Endothelial cell of umbilical vein (primary cell): ENCODE measurements around a stretch of chr2.

DNA sequence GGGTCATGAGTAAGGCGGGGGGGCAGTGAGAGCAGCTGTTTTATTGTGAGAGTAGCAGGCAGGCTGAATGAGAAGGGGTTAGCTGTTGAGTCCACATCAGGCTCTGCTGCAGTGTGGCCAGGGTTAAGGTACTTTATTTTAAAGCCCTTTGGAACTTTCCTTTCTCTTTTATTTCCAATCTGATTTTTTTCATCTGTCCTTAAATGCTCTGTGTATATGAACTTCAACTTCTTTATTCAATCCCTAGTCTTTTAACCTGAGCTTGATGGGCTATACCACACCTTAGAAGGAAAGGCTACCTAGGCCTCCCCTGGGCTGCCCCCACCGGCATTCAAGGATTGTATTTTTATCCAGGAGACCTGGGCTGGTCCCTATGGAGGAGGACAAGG, 111.8 kb upstream of the FOSL2 start:
- PRO-cap, result no peak
CAGE:
- cytosol, long polyA minus RNA, result no peak
- cytosol, long polyA plus RNA, result no peak
- long polyA plus RNA, result no peak
- nucleus, long polyA minus RNA, result no peak
- nucleus, long polyA plus RNA, result no peak

DNA sequence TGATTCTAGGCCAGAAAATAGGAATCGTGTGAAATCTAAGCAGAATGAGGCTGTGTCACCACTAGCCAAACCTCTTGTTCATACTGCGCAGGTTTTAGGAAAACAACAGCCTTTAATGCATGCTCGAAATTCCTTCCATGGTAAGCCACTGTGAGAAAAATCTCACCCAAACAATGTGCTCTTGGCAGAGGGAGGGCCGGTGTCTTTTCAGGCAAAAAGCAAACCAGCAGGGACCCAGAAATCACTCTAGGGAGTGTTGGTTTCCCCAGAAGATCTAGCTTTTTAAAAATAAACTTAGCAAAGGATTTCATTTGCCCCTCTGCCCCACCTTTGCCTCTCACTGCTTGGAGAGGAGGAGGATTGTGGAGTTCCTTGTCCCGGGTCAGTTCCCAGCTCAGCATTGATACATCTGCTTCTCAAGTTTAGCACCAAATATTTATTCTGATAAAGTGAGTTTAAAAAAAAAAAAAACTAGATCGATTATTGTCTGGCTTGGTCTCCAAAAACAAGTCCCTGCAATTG, 71.1 kb upstream of the FOSL2 start:
- PRO-cap, result no peak
CAGE:
- cytosol, long polyA minus RNA, result no peak
- cytosol, long polyA plus RNA, result no peak
- long polyA plus RNA, result no peak
- nucleus, long polyA minus RNA, result no peak
- nucleus, long polyA plus RNA, result no peak

GRCh38 chr2:28355577-28355955, 37.1 kb upstream of the FOSL2 start:
- PRO-cap, result no peak
CAGE:
- cytosol, long polyA minus RNA, result no peak
- cytosol, long polyA plus RNA, result no peak
- long polyA plus RNA, result no peak
- nucleus, long polyA minus RNA, result no peak
- nucleus, long polyA plus RNA, result no peak

DNA sequence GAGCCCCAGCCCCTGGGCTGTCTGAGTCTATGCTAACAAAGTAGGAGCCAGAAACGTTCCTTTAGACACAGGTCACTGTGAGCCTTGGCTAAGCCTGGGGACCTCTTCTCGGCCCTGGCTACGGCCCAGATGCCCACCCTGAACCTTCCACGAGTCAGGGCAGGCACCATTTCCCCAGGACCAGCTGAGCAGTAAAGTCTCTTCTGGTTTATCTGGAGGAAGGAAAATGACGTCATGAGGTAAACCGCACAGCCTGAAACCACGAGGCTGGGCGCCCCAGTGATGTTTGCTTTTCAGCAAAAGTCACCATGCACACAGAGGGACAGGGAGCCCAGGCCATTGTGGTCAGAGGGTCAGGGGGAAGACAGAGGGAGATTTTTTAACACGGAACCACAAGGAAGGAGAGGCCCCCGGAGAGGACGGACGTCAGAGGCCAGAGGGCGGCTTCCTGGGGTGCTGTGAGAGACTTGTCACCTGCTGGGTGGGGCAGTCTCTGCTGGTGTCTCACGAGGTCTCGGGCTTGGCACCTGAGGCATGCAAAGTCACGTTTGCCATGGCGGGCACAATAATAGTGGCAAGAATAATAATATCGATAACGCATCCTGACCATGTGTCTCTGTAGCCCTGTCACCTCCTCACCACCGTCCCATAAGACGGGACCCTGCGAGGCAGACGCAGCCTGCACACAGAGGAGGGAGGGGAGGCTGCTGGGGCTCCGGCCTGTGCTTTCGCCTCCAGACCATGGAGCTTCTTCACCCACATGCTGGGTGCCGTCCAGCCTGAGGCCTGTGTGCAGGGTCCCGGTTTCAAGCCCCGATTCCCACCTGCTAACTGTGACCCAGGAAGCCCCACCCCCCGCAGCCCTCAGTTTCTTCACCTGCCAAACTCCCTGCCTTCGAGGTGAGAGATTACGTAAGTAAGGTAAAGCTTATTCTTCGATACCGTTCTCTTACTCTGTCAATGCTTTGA, 33.2 kb upstream of the FOSL2 start:
- PRO-cap, result no peak
CAGE:
- cytosol, long polyA minus RNA, result no peak
- cytosol, long polyA plus RNA, result no peak
- long polyA plus RNA, result no peak
- nucleus, long polyA minus RNA, result no peak
- nucleus, long polyA plus RNA, result no peak

DNA sequence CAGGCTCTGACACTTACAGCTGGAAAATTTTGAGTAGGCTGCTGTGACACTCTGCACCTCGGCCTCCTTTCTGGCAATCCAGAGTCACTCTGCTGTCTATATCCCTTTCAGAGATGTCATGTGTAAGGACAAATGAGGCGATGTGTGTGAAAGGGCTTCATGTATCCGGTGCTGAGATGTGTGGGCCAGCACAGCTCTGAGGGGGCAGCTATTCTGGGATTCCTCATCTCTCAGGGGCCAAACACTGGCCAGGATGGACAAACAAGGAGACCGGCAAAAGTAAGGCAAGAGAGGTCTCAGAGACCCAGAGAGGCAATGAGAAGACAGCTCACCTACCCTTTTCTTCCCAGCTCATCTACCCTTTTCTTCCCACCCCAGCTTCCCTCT, 3.5 kb upstream of the FOSL2 start:
- PRO-cap, result no peak
CAGE:
- cytosol, long polyA minus RNA, result no peak
- cytosol, long polyA plus RNA, result no peak
- long polyA plus RNA, result no peak
- nucleus, long polyA minus RNA, result no peak
- nucleus, long polyA plus RNA, result no peak

DNA sequence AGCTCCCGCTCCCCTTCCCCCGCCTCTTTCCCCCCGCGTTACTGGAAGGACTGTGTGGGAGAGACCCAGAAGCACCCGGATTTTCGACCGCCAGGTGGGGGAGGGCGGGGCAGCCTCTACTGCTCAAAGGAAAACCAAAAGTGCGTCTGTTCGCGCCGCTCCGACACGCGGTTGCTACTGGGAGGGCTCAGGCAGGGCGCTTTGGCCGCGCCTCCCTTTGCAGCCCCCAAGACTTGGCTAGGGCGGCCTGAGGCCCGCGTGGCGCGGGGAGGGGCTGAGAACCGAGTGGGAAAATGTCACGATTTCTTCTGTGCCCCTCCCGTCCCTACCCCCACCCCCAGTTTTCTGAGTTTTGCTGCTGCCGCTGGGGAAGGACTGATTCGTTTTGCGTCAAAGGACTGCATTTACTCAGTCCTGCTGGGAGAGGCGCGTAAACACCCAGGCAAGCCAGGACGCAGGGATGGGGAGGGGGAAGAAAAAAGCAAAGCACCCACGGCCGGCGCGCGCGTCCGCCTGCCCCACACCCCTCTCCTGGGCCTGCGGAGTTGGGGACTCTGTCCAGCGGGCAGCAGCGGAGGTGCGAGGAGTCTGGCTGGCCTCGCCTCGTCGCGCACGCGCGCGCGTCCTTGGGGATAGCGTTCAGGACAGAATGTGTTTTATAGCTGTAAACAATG, 2.0 kb upstream of the FOSL2 start:
- PRO-cap, result bidirectional peak, plus-strand start at position 229 of the sequence, minus-strand start at position 176 of the sequence; bidirectional peak, plus-strand start outside the sequence, minus-strand start at position 628 of the sequence
CAGE:
- cytosol, long polyA minus RNA, result no peak
- cytosol, long polyA plus RNA, result no peak
- long polyA plus RNA, result no peak
- nucleus, long polyA minus RNA, result no peak
- nucleus, long polyA plus RNA, result no peak

DNA sequence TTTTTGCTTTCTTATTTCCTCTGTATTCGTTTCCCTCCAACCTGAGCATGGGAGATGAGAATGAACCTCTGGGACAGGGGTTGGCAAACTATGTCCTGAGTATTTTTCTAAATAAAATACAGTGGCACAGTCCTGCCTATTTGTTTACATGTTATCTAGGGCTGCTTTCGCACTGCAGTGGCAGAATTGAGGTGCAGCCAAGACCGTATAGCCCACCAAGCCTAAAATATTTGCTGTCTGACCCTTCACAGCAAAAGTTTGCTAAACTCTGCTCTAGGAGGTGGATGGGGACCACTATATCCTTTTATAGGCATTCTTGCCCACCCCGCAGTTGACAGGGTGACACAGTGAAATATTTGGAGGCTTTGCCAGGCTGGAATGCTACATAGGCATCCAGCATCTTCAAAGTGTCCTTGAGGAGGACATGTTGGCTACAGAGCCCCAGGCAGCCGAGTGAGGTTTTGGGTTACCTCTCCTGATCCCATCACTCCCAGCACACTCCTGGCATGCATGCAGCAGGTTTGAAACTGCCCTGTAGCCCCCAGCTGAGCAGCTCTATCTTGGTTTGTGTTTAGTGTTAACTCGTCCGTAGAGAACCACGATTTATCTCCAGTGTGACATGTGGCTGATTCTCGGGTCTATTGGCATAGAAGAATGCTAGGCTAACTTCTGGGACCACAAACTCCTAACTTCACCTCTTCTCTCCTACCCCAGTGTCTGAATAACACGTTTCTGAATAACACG, 7.2 kb downstream of the FOSL2 start:
- PRO-cap, result no peak
CAGE:
- cytosol, long polyA minus RNA, result no peak
- cytosol, long polyA plus RNA, result no peak
- long polyA plus RNA, result no peak
- nucleus, long polyA minus RNA, result no peak
- nucleus, long polyA plus RNA, result no peak

GRCh38 chr2:28435570-28436407, 43.1 kb downstream of the FOSL2 start:
- PRO-cap, result no peak
CAGE:
- cytosol, long polyA minus RNA, result no peak
- cytosol, long polyA plus RNA, result no peak
- long polyA plus RNA, result no peak
- nucleus, long polyA minus RNA, result no peak
- nucleus, long polyA plus RNA, result no peak

DNA sequence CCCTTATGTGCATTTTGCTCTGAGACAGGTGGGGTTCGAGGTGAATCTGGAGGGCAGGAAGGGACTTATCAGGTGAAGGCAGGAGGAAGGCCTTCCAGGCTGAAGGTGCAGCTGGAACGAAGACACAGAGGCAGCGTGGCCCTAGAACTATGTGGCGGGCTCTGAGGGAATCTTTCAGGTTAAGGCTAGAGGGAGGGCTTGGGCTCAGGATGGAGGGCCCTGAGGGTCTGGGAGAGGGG, 24.9 kb upstream of the PLB1 start:
- PRO-cap, result no peak
CAGE:
- cytosol, long polyA minus RNA, result no peak
- cytosol, long polyA plus RNA, result no peak
- long polyA plus RNA, result no peak
- nucleus, long polyA minus RNA, result no peak
- nucleus, long polyA plus RNA, result no peak

DNA sequence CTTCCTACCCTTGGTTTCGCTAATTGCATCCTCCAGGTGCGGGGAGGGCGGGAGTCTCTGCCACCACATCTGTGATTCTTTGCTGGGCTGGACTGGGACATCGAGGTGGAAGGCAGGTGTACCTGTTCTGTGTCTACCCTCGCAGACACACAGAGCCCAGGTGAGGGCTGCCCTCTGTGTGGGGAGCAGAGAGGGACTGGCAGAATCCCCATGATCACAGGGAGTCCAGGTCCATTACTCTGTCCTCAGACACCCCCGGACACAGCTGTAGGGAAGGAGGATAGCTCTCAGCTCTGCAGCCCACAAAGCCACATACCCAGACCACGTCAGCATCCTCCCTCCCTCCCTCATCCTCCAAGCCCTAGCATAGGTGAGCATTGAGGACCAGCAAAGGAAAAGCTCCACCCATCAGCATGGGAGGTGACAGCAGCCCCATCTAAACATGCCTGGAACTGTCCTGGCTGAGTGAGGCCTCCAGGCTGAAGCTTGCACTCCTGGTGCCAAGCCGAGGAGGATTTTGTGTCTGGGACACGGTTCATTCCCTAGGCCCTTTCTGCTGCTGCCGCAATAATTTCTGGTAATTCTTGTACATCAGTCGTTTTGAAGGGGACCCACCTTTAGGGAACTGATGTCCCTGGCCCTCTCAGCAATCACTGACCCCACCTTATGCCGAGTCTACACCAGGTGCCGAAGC, 49.9 kb downstream of the PLB1 start:
- PRO-cap, result no peak
CAGE:
- cytosol, long polyA minus RNA, result no peak
- cytosol, long polyA plus RNA, result no peak
- long polyA plus RNA, result no peak
- nucleus, long polyA minus RNA, result no peak
- nucleus, long polyA plus RNA, result no peak

GRCh38 chr2:28548054-28548622, 52.3 kb downstream of the PLB1 start:
- PRO-cap, result no peak
CAGE:
- cytosol, long polyA minus RNA, result no peak
- cytosol, long polyA plus RNA, result no peak
- long polyA plus RNA, result no peak
- nucleus, long polyA minus RNA, result no peak
- nucleus, long polyA plus RNA, result no peak

DNA sequence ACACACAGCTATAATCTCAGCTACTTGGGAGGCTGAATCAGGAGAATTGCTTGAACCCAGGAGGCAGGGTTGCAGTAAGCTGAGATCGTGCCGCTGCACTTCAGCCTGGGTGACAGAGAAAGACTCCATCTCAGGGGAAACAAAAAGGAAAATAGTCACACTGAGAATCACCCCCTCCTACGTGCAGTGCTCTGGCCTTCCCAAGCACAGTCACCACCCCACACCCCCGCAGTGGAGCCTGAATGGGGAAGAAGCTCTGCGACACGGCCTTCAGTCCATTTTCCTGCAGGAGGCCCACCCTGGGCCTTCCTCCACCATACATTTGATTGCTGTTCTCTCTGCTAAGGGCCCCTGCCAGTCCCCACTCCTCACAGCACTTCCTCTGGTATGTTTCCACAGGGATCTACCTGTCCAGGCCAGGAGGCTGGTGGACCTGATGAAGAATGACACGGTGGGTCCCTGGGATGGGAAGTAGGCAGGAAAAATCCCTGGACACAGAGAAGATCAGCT, 81.9 kb downstream of the PLB1 start:
- PRO-cap, result no peak
CAGE:
- cytosol, long polyA minus RNA, result no peak
- cytosol, long polyA plus RNA, result no peak
- long polyA plus RNA, result no peak
- nucleus, long polyA minus RNA, result no peak
- nucleus, long polyA plus RNA, result no peak

GRCh38 chr2:28583742-28584708, 88.2 kb downstream of the PLB1 start:
- PRO-cap, result bidirectional peak, plus-strand start at chr2:28584165, minus-strand start at chr2:28584017; bidirectional peak, plus-strand start at chr2:28584467, minus-strand start at chr2:28584384
CAGE:
- cytosol, long polyA minus RNA, result no peak
- cytosol, long polyA plus RNA, result no peak
- long polyA plus RNA, result no peak
- nucleus, long polyA minus RNA, result no peak
- nucleus, long polyA plus RNA, result no peak

GRCh38 chr2:28623814-28623998, 127.8 kb downstream of the PLB1 start:
- PRO-cap, result no peak
CAGE:
- cytosol, long polyA minus RNA, result no peak
- cytosol, long polyA plus RNA, result no peak
- long polyA plus RNA, result no peak
- nucleus, long polyA minus RNA, result no peak
- nucleus, long polyA plus RNA, result no peak

DNA sequence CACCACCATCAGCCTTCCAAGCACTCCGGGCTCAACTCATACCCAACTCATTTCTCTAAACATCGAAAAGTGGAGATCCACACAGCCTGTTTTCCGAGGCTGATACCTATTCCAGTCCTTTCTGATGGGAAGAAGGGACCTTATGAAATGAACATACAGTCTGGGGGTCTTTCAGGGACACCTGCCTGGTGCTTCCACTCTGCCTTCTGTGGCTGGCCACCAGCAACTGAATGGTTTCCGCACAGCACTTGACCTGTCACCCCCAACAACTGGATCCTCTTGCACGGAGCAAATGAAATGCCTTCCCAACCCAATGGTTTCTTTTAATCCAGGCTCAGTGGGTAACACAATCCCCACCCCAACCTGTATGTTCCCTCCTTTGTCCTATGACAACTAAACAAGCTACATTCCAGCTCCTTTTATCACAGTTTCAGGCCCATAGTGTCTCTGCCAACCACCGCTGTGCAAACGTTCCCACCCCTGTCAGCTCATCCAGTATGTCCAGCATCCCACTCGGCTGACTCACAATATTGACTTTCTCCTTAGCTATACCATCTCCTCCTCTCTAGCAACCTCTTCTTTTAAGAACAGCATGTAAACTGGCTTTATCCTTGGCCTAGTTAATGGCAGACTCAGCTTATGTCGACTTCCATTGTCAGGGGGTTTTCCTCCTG, 118.0 kb upstream of the PPP1CB start:
- PRO-cap, result no peak
CAGE:
- cytosol, long polyA minus RNA, result no peak
- cytosol, long polyA plus RNA, result no peak
- long polyA plus RNA, result no peak
- nucleus, long polyA minus RNA, result no peak
- nucleus, long polyA plus RNA, result no peak

DNA sequence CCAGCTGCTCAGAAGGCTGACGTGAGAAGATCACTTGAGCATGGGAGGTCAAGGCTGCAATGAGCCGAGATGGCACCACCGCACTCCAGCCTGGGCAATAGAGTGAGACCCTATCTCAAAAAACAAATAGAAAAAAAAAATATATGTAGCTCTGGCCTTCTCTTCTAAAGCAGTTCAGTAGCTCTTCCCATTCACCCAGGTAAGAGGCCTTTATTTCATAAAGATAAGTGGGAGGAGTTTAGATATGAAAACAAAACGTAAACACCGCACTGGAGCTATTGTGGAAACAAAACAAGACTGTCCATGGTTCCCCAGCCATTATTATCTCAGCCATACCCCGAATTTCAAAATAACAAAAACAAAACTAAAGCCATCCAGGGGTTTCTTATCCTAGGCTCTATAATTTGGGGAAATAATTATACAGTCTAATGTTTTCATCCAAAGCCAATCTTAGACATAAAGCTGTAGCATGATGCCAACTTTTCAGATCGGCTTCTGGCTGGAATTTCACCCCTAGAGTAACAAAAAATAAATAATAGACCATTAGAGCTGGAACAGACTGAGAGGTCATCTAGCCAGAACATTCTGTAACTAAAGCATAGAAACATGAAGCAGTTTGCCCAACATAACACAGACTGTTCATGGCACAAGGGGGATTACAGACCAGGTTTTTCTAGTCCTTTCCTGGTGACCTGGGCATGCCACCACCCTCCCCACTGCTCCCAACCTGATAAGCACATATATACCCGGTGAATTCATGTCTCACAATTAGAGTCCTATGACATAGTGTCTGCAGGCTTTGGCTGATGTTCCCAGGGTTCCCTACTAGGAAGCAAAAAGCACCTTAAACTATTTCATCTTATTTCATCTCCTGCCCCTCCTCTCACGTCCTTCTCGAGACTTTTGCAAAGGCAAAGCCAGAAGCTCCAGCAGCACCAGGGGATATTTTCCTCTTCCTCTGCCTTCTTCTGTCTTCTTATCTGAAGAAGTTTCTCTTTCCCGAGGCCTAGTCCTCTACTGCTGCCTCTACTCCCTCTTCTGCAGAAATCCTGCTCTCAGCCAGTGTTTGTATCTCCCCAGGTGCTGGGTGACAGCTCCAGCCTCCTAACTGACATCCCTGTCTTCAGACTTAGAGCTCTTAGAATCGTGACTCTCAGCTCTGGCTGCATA, 116.5 kb upstream of the PPP1CB start:
- PRO-cap, result no peak
CAGE:
- cytosol, long polyA minus RNA, result no peak
- cytosol, long polyA plus RNA, result no peak
- long polyA plus RNA, result no peak
- nucleus, long polyA minus RNA, result no peak
- nucleus, long polyA plus RNA, result no peak

DNA sequence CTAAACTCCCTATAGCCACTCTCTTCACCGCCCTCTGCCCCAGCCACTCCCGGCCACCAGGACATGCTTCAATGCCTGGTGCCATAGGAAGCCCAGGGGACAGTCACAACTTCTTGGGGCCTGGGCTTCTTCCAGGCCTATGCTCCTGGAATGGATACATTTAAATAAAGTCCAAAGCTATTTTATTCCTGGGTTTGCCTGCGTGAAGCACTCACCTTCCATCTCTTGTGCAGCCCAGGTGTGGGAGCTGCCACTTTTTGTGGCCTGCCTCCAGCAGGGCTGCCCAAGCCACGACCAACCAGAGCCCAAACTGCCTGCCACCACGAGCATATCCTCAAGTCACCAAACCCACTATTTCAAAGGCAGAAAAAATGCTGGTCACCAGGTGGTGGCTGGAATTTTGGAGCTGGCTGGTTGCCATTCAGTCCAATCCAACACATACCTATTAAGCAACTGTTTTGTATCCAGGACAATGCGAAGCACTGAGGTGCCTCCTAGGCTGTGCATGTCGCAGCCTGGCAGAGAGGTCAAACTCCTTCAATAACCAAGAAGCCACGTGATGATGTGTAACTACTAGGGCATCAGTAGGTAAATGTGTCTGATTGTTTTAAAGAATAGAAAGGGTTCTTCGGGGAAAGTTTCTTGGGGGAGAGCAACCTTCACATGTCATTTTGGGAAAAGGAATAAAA, 108.4 kb upstream of the PPP1CB start:
- PRO-cap, result no peak
CAGE:
- cytosol, long polyA minus RNA, result no peak
- cytosol, long polyA plus RNA, result no peak
- long polyA plus RNA, result no peak
- nucleus, long polyA minus RNA, result no peak
- nucleus, long polyA plus RNA, result no peak

- PRO-cap, result no peak
CAGE:
- cytosol, long polyA minus RNA, result no peak
- cytosol, long polyA plus RNA, result no peak
- long polyA plus RNA, result no peak
- nucleus, long polyA minus RNA, result no peak
- nucleus, long polyA plus RNA, result no peak
Measured at GRCh38 chr2:28683155-28683934, 68.3 kb upstream of the PPP1CB start.

- PRO-cap, result no peak
CAGE:
- cytosol, long polyA minus RNA, result no peak
- cytosol, long polyA plus RNA, result no peak
- long polyA plus RNA, result no peak
- nucleus, long polyA minus RNA, result no peak
- nucleus, long polyA plus RNA, result no peak
Measured at GRCh38 chr2:28745312-28745732, 6.3 kb upstream of the PPP1CB start.

DNA sequence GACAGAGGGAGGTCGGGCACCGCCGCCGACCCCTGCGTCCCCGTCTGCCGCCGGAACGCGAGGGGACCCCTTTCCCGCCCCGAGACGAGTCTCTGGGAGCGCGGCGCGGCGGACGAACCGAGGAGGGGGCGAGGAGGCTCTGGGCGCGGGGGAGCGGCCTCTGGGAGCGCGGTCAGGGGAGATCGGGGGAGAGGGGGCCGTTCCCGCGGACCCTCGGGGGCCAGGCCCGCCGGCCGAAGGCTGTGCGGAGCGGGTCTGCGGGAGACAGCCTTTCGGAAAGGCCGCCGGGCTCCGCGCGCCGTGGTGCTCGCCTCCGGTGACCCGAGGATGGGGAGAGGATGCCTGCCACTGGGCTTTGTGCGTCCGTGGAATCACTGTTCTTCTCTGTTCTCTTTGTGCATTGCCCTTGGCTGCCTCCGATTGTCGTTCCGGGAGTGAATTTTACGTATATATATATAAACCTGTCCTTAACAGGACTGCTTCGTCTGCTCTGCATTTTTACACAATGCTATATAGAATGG, 629 bp downstream of the PPP1CB start:
- PRO-cap, result unidirectional peak, minus-strand start at position 329 of the sequence
CAGE:
- cytosol, long polyA minus RNA, result no peak
- cytosol, long polyA plus RNA, result no peak
- long polyA plus RNA, result no peak
- nucleus, long polyA minus RNA, result no peak
- nucleus, long polyA plus RNA, result no peak